Spinal cord (tissue), 3 donors: ENCODE measurements around a stretch of chr2.

DNA sequence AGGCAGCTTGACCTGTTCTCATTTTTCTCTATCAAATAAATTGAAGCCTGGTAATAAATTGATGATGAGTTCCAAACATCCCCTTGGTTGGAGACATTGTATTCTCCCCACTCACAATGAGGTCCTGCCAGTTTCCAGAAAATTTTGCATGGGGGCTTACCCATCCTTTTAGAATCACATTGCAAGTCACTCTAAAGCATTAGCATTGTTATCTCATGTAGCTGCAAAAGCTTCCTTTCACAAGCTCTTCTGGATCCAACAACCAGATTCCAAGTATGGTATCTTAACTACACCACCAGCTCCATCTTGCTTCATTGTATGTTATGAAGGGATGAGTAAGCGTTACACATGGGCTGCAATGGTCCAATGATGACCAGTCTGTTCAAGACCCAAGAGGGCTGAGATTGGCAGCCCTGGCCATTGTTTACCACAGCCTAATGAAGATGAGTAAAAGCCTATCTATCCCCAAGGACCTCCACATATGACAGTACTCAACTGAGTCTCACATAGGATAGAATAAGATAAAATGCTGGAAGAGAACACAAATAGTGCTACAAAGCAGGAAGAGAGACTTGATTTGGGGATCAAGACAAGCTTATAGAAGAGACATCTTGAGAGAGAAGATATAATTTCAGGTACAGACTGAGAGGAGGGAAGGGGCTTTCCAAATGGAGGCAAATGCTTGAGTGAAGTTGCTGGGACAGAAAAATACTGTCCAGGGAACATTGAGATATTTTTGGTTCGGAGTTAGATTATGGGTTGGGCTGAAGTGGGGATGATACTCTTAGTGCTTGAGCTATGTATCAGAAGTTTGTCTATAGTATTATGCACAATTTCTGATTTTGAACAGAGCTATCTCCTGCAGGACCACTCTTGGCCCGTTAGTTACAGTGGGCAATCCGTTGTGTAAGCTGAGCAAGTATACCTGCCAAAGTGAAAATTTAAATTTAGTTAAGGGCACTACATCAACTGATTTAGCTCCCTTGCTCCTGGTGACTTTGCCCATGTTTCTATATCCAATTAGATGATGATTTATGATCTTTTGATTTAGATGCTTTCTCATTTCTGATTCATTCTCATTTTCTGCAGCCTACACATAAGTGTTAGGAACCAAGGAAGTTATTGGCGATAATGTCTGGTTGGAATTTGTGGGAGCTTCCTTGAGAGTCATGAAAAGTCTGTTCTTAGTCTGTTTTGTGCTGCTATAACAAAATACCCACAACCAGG, 6.6 kb downstream of the CFLAR start:
- PRO-cap: no peak
- RAMPAGE, long total RNA: no peak

- PRO-cap: no peak
- RAMPAGE, long total RNA: no peak
These were observed 14.5 kb upstream of the CASP10 start for GRCh38 chr2:201168200-201169017.

DNA sequence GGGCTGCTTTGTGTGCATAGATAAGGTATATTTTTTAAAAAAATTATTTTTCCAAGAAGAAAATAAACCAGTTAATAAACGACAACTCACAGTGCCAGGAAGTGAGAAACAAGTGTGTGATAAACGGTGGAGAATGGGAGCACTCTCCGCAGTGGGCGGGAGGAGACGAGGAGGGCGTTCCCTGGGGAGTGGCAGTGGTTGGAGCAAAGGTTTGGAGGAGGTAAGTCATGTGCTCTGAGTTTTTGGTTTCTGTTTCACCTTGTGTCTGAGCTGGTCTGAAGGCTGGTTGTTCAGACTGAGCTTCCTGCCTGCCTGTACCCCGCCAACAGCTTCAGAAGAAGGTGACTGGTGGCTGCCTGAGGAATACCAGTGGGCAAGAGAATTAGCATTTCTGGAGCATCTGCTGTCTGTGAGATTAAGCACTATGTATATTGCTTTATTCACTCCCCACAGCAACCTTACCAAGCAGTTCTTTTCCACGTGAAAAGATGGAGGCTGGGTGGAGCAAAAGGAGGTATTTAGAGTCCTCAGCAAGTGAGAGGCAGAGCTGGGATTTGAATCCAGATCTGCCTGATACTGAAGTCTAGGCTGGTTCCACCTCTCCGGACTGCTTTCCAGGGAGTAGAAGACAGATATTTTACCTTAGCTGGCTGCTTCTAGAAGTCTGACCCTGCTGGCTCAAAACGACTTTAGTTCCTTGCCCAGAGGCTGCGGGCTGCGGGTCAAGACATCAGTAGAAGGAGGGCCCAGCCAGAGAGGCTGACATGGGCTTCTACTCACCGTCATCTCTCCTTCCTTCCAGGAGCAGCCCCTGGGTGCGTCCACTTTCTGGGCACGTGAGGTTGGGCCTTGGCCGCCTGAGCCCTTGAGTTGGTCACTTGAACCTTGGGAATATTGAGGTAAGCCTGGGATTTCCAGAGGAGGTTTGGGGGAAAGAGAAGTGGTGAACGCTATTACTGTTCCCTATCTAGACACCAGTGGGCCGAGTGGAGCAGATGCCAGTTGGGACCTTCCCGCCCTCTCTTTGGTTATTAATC, 26.8 kb upstream of the CASP8 start:
- PRO-cap: no peak
- RAMPAGE, long total RNA: no peak

DNA sequence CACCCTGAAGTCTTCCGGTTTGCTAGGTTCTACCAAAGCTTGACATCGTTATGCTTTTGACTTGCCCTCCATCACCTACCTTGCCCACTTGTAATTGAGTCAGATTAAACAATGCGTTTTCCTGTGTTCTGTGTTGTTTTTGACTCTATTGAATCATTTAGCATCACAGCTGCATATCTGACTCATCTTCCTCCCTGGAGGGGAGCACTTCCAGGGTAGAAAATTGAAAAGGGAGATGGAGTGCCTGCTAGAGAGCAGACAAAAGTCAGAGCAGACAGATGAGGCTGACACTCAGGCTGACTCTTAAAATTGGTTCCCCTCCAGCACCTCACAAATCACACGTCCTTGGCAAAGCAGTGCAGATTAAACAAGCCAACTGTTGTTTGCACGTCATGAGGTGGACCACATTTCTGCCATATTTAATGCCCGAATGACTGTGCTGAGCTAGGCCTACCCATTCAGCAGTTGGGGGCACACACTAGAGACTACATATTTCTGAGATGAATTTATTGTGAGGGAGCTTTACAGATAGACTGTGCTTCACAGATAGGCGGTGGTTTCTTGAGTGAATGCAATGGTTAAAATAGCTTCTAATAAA, 2.2 kb downstream of the MPP4 start:
- PRO-cap: no peak
- RAMPAGE, long total RNA: no peak

DNA sequence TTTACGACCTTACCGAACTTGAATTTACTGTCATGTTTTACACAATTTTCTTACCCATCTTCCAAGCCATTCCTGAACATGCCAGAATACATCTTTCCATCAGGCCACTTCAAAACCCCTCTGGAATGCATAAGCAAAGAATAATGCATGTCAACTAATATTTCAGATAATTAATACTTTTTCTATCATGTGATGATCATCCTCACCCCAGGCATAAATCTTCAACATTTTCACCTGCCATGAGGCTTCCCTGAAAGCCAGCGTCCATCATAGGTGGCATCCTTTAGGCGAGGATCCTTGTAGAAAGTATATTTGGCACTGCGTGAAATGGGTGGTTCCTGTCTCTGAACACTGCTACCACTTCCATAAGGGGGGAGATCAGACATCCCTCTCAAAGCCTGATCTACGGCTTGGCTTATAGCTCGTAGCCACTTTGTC, 28.0 kb upstream of the MPP4 start:
- PRO-cap: no peak
- RAMPAGE, long total RNA: no peak

GRCh38 chr2:201758977-201759577, 21.7 kb downstream of the ALS2 start:
- PRO-cap: no peak
- RAMPAGE, long total RNA: no peak

- PRO-cap: no peak
- RAMPAGE, long total RNA: no peak
These were observed 851 bp downstream of the ALS2 start for GRCh38 chr2:201779885-201780279.

- PRO-cap: no peak
- RAMPAGE, long total RNA: no peak
These were observed 11.5 kb upstream of the SUMO1 start for GRCh38 chr2:202249848-202250415.

DNA sequence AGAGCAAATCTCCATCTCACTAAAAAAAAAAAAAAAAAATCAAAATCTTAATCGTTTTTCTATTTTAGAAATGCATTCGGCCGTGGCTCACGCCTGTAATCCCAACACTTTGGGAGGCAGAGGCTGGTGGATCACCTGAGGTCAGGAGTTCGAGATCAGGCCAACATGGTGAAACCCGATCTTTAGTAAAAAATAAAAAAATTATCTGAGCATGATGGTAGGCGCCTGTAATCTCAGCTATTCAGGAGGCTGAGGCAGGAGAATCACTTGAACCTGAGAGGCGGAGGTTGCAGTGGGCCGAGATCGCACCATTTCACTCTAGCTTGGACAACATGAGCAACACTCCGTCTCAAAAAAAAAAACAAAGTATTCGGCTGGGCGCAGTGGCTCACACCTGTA, 22.9 kb downstream of the NOP58 start:
- PRO-cap: no peak
- RAMPAGE, long total RNA: no peak

DNA sequence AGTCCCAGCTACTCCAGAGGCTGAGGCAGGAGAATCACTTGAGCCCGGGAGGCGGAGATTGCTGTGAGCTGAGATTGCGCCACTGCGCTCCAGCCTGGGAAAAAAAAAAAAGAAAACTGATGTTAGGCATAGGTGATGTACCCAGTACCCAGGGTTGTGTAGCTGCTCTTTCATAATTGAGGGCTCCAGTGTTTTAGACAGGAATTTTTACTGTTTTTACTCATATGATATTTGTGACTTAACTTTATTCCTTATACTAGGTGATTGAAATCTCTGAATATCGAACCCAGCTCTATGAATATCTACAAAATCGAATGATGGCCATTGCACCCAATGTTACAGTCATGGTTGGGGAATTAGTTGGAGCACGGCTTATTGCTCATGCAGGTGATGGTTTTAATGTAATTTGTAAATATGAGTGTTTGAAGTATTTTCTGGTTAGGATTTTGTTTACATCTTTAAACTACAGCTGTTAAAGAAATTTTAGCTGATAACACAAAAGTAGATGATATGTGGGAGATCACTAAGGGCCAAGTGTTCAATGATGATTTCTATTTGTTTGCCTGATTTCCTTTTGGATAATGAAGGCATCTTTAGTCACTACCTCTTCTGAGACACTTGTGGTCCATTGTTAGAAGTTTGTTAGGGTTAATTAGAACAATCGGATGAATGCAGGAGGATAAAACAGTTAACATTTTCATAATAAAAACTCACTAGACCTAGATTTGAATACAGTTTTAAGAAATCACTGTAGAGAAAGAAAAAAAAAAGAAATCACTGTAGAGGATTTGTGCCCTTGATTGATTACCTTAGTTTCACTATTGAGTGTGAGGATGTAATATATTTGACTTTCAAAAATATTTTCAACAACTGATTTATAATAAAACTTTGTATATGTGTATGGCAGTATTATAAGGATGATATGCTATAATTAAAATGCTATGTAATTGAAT, 27.2 kb downstream of the NOP58 start:
- PRO-cap: no peak
- RAMPAGE, long total RNA: no peak

DNA sequence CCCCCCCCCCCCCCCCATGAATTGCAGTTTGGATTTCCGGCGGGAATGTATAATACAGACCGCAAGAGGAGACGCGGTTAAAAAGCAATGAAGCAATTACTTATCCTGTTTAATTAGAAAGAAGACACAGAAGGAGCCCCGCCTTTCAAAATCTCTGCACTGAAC, 710 bp downstream of the RAPH1 start:
- PRO-cap: no peak
- RAMPAGE, long total RNA: no peak

DNA sequence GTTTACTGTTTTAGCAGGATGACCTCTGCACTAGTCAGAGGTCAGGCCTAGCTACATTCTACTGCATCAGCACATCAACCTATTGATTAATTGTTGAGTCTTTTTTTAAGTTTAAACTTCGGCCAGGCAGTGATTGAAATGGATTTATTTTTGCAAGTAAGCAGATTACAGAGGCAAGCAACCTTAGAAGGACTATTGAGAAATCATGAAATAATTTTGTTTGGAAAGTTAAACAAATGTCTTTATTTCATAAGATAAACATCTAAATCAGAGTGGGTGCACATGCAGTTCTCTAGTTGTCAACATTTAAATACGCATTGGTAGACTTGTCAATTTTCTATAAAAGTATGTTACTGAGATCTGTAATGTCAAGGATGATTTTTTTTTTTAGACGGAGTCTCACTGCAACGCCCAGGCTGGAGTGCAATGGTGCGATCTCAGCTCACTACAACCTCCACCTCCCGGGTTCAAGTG, 75.2 kb upstream of the CD28 start:
- PRO-cap: no peak
- RAMPAGE, long total RNA: no peak

DNA sequence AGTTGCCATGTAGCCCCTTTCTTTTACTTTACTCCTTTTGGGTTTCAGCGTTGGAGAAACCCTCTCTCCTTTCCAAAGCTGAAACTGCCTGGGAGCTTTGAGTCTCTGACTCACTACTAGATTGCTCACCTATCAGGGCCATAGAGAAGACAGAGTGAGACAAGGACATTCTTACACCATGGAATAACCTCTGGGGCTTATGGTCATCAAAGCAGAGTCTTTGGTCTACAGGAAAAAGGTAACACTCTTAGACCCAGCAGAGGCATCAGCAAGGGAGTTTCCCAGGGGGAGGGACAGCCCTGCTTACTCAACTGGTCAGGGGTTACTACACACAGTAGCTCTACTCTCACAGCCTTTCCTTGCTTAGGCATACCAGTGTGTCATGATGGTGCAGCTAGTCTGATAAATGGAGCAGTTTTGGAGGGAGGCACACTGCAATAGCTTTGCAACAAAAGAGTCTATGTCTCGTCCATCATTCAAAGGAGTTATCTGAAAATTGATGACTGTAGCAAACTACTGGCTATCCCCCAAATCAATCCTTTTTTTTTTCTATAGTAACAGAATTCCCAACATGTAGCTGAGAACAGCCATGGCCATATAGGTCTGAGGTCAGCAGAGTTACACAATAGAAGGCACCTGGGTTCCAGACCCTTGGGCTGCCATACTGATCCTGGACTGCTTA, 22.4 kb upstream of the CD28 start:
- PRO-cap: no peak
- RAMPAGE, long total RNA: no peak

DNA sequence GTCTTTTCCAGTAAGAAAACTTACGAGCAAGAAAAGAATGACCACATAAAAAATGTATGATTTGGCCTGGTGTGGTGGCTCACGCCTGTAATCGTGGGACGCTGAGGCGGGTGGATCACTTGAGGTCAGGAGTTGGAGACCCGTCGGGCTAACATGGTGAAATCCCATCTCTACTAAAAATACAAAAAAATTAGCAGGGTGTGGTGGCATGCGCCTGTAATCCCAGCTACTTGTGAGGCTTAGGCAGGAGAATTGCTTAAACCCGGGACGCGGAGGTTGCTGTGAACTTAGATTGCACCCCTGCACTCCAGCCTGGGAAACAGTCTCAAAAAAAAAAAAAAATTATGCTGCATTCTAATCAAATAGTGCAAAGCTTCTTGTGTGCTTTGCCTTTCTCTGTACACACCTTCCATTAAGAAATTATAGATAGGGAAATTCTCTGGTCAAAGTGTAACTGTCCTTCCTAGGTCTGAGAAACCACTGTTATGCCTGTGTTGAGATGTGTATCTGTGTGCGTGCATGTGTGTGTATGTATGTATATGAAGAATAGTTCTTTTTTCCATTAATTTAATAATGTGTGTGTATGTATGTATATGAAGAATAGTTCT, 2.4 kb downstream of the CD28 start:
- PRO-cap: no peak
- RAMPAGE, long total RNA: no peak

GRCh38 chr2:203740793-203741519, 34.5 kb downstream of the CD28 start:
- PRO-cap: no peak
- RAMPAGE, long total RNA: no peak

DNA sequence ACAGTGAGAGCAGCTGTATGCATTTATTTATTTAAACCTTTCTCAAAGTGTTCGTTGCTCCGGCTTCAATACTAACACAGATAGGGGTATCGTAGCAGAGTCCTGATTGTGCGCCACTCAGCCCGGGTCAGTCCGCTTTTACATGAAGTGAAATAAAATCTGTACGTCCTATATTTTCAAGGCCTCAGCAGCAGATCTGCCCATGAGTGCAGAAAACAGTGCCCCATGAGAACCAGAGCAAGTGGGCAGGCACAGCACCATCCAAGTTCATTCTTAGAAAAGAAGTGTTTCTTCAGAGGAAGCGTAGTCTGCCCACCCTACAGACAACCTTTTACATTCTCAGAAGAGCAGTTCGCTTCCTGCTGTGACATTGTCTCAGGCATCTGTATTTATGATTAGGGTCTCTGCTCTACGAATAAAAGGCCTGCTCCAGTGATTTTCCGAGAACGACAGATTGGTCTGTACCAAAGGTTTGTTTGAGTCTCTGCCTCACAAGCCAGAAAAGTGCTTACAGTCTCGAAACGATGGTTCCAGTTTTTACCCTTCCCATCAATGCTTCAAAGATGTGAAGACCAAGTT, 31.7 kb upstream of the CTLA4 start:
- PRO-cap: no peak
- RAMPAGE, long total RNA: no peak

DNA sequence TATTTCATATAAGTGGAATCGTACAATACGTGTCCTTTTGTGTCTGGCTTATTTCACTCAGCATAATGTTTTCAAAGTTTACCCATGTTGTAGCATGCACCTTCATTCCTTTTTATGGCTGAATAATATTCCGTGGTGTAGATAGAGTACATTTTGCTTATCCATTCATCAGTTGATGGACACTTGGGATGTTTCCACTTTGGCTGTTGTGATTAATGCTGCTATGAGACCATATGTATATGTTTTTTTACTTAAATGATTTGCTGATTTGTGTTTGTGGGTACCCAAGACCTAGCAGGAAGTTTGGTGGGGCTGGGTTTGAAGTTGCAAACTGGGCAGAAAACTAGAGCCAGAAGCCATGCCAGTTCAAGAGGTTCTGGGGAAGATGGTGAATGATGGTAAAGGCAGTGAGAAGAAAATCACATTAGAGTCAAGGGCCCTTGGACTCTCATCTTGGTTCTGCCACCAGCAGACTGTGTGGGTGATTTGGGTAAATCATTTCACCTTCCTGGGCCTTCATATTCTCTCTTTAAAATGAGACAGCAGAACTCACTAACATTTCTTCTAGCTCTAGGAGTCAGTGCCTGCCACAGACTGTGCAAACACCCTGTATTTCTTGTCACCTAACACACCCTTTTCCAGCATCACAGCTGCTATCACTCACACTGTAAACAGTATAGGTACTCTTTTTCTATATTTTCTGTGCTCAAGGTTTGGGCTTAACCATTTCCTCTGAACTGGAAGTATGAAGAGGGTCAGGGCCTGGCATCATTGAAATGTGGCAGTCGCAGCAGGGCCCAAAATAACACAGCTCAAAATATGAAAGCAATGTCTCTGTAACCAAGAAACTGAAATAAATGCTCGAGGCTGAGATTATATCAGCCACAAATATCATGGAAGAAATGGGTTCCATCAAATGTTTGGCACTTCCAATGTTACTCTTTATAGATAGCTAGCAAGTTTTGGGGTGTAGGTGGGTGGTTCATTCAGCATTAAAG, 8.4 kb upstream of the CTLA4 start:
- PRO-cap: no peak
- RAMPAGE, long total RNA: no peak

- PRO-cap: no peak
- RAMPAGE, long total RNA: no peak
These were observed 14.9 kb downstream of the ICOS start for GRCh38 chr2:203951307-203952025.

DNA sequence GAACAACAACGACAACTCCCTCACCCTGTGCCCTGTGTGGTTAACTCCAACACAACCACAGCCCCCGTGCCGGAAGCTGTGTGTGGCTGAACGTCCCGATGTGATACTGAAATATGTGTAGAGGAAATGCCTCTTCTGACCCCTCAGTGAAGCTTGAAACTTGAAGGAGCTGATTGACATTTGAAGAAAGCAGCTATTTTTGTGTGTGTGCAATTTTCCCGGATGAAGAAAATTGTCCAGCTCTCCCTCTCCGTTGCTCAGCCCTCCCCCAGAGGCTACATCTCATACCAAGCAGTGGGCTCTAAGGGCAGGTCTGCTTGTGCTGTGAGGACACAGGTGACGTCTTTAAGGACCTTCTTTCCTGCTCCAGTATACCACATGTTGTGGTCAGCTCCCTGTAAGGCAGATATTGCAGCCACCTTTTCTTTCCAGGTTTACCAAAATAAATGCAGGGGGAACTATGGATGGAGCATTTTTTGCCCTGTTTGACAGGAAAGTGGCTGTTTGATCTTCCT, 173.9 kb downstream of the ICOS start:
- PRO-cap: no peak
- RAMPAGE, long total RNA: no peak

DNA sequence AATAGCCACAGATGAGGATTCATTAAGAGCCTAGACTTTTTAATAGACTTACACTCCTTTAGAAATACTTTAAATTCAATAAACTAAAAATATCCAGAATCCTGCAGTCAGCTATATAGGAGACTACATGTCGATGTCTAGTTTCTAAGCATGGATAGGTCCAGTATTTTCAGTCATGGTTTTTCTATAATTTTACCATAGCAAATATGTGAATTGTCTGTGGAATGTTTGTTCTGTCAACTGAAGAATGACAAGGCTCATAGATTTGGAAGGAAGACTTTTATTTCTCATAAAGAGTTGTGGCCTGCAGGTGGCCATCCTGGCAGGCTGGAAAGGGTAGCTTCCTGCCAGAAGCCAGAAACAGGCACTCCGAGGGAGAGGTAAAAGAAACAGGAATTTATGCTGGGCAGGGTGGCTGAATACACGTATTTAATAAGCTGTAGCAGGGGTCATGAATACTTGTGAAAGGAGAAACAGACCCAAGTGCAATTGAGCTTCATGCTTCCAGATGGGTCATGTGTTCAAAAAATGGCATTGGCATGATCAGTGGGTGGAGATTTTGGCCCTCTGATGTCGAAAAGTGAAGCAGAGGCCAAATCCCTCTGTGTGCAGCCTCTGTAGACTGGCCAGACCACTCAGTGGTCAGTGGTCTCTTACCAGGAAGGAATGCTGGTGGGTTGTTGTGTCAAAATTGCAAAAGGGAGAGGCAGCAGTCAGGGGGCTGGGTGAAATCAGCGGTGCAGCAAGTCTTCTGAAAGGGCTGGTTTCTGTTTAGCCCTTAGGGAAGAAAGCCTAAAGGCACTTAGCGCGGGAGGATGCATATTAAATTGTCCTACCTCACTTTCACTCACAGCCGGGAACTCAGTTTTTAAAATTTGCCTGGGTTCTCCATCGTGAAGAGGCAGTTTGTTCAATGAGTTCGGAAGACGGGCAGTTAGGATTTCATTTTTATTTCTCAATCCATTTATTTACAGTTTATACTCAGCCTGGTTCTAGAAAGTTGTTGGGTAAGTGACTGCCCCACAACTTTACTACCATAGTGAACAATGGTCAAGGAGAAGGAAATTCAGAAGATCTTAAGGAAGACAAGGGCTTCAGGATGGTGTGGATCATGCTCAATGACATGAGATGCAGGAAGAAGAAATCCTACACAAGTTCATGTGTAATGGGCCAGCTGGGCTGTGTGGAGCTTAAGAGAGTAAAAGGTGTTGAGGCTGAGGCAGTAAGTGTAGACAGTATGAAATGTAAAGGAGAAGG, 182.4 kb downstream of the PARD3B start:
- PRO-cap: no peak
- RAMPAGE, long total RNA: no peak